GM12892 (cell line): Measurements from ENCODE around the gene TOM1.

DNA sequence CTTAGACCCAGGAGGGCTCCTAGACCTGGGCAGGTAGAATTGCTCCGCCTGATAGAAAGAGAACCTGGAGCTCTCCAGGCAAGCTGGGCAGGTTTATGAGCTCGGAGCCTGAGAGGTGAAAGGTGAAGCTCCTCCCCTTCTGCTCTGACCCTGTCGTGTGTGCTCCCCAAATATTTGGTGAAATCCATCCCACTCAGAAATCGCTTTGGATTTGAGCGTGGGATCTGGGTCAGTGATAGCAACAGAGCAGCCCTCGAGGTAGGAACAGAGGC lies 154.3 kb downstream of the FBXO7 start:
- RRBS = no CpG with 5 or more reads among the region's 6 CpGs

DNA sequence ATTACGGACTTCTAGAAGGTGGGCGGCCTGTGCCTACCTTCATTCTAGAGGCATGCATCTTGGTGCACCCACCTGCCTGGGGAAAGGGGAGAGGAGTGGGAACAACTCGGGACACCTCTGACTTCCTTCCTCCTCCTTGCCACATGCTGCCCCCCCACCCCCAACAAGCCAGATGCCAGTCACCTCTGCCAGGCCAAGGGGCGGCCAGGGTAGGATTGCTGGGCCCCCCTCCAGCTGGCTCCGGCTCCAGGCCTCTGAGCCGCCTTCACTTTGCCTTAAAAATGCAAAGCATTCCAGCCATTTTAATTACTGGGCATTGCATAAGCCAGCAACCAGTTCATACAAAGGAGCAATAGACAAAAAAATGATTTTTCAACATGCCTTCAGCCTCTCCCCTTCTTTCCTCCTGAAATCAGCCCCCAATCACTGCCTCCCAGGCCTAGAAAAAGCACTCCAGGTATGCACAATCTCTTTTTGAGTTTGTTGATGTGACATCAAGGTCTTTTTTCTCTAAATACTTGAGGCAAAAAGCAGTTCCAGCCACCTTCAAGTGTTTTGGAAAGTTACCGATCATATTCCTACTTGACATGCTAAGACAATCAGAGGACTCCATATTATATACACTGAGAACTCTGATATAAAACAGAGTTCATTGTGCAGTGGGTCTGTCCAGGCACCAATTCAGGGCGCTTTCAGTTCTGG lies 12.5 kb upstream of the TIMP3 start:
- RRBS = no CpG with 5 or more reads among the region's 8 CpGs

GRCh38 chr22:32801262-32801614 lies 267 bp upstream of the TIMP3 start:
- RRBS = 20% methylated on average over 9 of the region's 26 CpGs

DNA sequence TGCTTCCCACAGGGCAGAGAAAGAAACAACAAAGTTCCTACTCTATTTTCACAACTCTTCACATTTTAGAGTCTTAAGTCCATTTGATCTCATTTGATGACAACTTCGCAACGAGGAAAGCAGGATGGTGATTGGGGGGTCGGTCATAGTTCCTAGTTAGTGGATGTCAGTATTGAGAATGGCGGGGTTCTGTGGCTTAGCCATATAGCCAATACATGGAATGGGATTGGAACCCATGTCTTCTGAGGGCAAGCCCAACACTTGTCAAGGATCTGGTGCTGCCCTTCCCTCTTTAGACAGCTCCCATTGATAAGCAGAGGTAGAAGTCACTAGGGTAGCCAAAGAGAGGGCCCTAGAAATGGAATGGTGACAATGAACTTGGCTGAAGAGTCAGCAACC lies 10.1 kb downstream of the TIMP3 start:
- RRBS = no CpG with 5 or more reads among the region's 4 CpGs

DNA sequence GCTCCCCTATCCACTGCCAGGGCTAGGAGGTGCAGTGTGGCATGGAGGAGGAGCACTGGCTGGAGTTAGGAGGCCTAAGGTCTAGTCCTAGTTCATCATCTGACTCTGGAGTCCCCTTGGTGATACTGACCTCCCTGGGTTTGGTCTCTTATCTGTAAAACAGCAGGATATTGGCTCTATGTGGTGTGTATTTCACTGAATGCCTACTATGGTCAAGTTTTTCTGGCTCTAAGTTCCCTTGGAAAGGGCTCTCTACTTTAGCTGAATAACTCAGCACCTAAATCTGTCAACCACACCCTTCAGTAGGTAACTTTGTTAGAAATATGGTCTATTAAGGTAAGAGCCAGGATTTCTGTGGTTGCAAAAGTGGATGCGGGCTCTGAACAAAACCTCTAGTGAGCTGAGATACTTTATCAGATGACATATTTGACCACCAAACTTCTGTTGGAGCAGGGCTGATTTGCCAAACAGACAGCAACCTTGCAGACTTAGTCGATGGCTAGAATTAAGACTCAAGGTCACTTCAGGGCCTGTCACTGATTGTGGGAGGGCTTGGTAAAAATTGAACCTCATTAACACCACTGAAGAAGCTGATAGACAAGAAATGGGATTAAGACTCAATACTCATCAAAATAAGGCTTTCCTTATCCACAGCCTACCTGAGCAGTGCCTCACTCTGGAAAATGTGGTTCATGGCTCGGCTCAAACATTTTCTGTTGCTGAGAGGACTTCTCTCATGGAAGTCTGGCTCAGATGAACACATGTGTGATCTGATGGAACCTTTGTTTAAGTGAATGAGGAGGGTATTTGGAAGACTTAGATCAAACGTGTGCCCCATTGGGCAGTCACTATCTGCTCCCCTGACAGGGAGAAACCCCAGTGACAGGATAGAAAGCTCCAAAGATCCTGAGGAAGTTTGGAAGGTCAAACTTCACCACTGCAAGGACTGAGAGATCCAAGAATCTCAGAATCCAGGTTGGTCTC lies 10.7 kb downstream of the TIMP3 start:
- RRBS = no CpG with 5 or more reads among the region's 4 CpGs

- RRBS = no CpG with 5 or more reads among the region's 3 CpGs
Measured at GRCh38 chr22:32829950-32830149, 28.3 kb downstream of the TIMP3 start.

DNA sequence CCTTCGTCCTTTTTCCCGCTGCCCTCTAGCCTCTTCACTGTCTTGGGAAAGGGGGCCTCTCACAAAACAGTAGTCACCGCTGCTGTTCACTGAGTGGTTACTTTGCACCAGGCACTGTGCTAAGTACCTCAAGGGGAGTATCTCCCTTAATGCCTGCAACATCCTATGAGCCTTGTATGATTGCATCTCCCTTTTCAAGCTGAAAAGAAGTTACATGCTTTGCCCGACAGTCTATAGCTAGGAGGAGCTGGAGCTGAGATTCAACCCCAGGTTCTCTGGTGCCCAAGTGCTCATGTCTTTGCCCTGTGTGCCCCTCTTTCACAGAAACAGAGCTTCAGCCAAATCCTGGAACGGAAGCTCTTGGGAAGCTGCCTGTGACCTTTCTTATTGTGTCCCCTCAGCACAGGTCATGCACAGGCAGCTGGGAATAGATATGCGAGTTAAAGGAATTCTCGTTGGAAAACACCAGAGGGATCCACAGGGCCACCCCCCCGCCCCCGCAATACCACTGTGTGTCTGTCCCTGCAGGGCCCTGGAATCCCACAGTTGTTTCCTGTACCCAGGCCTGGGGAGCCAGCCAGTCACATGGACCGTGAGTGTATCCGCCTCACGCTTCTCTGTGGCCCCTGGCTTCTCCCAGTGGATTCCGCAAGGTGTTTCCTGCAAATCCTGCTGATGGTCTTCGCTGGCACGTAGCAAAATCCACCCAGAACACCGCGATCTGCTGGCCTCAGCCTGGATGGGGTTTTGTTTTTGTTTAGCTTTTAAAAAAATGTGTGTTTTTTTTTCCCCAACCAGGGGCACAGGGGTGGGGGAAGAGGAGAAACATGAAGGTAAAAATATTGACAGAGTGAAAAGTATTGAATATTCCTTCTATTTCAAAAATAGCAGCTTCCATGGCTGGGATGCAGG lies 28.9 kb downstream of the TIMP3 start:
- RRBS = no CpG with 5 or more reads among the region's 17 CpGs

DNA sequence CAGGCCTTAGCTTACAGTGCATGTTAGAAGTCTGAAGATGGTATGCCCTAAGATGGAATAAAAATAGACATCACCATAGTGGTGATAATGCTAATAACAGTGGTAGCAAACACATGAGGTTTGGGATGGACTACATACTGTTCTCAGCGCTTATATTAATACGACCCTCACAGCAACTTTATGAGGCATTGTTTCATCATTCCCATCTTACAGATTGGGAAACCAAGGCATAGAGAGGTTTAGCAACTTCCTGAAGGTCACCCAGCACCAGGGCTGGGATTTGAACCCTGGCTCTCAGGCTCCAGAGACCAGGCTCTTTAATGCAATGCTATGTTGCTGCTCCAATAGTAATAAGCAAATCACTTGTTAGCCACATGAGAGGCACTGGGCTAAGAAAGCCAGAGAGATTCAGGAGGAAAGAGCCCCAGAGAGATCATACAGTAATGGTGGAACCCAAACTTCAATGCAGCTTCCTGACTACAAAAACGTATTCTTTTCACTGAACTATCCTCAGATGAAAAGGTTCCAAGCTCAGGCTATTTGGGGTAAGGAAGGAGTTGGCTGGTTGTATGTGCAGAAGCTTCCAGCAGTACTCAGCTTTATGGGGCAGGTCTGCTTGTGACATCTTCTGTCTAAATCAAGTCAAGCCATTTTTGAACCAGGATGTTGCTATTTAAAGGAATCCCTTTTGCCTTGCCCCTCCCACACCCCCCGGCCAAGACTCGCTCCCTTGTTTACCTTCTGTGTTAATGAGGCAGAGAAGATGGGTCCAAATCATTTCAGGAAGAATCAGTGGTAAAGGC lies 45.1 kb downstream of the TIMP3 start:
- RRBS = no CpG with 5 or more reads among the region's 5 CpGs

DNA sequence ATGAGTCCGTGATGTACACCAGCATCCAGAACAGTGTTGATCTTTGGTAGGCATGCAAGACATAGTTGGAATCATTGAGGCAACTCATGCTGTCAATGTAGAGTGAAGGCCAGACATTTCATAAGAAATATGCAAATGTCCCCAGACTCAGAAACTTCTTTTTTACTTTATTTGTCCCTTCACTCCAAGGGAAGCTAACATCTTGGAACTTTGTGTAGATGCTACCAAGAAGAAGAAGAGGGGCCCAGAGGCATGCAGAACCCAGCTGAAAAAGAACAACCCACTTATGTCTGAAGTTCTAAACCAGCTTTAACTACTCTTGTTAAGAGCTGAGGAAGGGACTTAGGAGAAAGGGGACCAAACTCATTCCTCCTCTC lies 51.8 kb downstream of the TIMP3 start:
- RRBS = no CpG with 5 or more reads among the region's 1 CpG

DNA sequence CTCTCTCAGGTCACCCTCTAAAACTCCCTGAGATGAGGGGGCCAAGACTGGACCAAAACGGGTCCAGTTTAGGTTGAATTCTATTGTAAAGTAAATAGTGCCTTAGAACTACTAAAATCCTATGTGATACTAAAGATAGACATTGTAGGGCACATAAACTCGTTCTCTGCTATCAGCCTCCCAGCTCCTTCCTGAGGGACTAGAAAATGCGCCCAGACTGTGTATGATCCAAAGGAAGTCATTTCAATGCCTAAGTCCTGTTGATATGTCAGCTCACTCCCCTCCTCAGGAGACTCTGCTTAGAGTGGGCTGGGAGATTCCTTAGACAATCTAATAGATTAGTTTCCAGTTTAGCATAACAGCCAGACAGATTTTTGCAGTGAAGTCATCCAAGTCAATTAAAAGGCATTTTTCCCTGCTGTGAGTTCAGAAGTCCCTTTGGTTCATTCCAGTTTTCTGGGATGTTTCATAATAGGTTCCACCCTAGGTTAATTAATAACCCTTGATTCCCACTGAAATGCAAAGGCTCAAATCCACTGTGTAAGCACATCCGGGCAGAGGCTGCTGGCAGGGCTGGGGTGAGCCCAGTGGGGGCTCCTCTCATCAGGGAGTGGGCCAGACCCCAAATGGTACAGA lies 90.8 kb downstream of the SYN3 start:
- RRBS = no CpG with 5 or more reads among the region's 4 CpGs

GRCh38 chr22:33302635-33303111 lies 244.5 kb upstream of the SYN3 start:
- RRBS = no CpG with 5 or more reads among the region's 9 CpGs

DNA sequence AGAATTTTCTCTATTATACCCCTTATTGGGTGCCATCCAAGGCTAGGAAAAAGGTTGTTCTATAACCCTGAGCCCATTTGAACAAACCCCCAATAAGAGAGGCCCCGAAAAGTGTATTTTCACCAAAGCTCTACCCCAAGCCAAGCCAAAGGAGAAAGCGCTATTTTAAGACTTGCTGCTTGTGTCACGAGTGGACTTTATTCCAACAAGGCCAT lies 11.4 kb downstream of the LARGE1 start:
- RRBS = no CpG with 5 or more reads among the region's 3 CpGs

DNA sequence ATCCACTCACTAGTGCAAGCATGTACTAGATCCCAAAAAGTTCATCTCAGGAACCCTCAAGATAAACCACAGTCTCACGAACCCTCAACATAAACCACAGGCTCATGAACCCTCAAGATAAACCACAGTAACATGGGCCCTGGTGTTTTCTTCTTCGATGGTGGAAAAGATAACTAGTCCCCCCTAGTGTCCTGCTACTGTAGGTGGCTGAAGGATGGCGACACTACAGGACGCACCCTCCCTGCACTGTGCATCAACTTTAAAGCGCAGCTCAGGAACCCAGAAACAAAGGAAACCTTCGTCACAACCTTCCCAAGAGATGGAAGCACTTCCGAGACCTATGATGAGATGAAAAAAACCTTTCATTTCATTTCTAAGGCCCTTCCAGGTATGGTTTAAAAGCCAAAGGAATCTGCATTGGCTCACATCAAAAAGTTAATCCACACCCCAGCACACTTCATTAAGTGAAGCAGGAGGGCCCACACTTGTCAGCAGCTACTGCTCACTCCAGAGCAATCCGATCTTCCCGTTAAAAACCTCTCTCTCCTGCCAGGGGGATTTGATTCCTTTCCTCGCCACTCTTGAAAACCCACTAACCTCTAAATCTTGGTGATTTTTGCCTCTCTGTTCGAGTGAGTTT lies 2.4 kb downstream of the LARGE1 start:
- RRBS = no CpG with 5 or more reads among the region's 11 CpGs

- RRBS = no CpG with 5 or more reads among the region's 7 CpGs
Measured at GRCh38 chr22:33962502-33962846, 42.2 kb upstream of the LARGE1 start.

DNA sequence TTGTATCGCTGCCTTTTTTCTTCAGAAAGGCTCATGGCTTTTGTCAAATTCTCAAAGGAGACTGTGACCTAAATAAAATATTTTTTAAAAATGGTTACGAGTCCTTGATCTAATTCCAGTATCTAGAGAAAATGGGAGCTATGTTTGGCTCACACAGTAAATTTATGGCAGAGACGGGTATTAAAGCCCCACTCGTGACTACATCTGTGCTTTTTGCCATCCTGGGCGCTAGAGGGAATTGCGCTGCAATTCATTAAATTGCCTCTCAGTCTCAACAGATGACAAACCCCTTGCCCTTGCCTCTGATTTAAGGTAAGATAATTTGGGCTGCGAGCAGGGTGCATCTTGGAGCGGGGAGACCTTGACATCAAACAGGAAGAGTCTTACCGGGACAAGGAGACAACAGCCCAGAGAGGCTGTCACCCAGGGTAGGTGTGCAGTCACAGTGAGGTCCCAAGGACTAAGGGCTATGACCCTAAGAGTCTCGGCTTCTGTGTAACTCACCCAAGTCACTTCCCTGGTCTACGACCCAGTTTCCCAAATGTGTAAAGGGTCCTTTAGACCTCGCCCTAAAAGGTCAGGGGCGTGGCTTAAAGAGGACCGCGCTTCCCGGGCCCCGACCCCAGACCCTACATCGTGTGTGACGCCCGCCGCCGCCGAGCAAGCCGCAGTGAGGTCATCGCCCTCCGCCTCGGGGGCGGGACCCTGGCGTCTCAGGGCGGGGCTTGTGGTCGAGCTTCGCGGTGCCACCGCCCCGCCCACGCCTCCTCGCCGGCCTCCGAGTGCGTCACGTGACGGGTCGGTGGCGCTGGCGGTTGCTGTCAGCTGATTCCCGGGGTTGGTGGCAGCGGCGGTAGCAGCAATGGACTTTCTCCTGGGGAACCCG lies at the start of gene TOM1:
Gene TOM1, plus strand, starts transcription at position 828 of the 886 bp plus-strand sequence.
- RRBS = under 1% methylated on average over 9 of the region's 49 CpGs

- RRBS = no CpG with 5 or more reads among the region's 17 CpGs
Measured at GRCh38 chr22:35314583-35315459, 15.1 kb downstream of the TOM1 start.

DNA sequence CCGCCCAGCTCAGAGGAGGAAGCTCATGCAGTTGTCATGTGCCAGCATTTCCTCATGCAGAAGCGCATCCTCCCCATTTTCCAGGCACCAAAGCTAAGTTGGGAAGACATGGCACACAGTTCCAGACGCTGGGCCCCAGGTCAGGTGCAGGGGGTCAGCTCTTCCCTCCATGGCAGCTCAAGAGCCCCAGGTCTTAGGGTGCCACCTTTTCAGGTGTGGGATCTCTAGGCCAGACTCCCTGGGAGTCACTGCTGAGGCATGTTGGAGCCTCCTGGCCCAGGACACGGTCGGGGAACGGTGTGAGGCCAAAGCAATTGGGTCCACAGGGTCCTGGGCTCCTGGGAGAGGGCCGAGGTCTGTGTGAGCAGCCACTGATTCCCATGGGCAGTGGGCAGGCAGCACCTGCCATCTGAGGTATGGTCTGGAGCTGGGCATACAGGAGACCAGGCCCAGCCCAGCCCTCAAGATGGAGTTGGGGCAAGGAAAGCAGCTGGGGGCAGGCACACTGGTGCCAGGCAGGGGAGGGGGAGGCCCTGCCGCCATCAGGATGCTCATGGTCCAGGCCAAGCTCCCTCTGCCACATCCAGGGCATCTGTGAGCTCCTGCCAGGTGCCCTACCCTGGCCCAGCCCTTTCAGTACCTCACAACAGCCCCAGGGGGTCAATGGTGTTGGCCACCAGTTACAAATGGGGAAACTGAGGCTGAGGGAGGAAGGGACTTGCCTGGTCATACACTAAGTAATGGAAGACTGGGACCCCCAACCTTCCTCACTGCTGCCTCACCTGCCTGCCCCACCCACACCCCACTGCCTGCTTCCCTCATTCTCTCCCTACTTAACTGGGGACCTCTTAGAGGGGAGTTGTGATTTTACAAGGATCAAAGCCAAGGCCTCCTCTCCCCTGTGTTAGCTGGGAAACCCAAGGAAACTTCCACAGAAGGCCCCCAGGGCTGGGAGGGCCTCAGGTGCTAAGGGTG lies 32.1 kb upstream of the HMOX1 start:
- RRBS = no CpG with 5 or more reads among the region's 8 CpGs

DNA sequence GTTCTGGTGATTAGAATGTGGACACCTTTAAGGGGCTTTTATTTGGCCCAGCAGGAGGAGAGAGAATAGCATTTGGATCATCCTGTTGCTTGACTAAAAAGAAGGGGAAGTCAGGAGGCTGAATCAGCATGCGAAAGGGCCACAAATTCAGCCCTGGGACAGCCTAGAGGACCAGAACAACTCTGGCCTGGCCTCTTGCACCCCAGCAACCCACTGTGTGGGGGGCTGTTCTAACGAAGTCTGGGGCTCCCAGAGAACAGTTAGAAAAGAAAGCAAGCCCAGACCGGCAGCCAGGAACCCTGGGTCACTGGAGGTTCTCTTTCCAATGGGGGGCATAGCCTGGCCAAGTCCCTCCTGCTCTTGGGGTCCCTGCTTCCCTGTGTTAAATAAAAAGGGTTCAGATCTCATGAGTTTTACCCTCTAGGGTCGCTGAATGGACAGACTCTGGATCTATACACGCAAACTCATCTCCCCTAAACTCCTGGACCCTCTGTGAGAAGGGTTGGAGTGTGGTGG lies 3.0 kb upstream of the HMOX1 start:
- RRBS = no CpG with 5 or more reads among the region's 5 CpGs

DNA sequence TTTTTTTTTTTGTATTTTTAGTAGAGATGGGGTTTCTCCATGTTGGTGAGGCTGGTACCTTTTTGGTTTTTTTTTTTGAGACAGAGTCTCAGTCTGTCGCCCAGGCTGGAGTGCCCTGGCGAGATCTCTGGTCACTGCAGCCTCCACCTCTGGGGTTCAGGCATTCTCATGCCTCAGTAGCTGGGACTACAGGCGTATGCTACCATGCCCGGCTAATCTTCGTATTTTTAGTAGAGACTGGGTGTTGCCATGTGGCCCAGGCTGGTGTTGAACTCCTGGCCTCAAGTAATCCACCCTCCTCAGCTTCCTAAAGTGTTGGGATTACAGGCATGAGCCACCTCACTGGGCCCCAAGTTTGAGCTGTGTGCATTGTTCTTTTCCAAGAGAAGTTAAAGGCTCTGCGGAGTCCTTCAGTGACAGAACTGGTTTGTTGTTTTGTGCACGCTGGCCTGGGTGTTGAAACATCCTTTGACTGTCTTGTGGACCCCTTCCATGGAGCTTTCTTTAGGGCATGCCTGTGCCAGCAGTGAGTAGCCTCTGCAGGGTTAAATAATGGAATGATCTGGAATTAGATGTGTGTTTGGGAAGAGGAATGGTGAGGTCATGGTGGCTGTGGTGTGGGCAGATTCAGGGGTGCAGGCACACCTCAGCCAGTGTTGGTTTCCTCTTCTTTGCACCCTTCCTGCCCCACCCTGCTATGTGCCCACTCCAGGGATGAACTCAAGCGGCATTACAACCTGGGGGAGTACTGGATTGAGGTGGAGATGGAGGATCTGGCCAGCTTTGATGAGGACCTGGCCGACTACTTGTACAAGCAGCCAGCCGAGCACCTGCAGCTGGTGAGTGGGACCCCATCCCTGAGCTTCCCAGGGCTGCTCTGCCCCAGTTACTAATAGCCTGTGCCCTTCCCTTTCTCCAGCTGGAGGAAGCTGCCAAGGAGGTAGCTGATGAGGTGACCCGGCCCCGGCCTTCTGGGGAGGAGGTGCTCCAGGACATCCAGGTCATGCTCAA lies 2.9 kb downstream of the MCM5 start:
- RRBS = no CpG with 5 or more reads among the region's 12 CpGs

GRCh38 chr22:35410922-35411536 lies 11.1 kb downstream of the MCM5 start:
- RRBS = no CpG with 5 or more reads among the region's 10 CpGs